Uterus (tissue), 7 donors: ENCODE measurements around the genes RRP1, AIRE and KRTAP10-1.

GRCh38 chr21:43362131-43362826, 64.7 kb downstream of the SIK1 start:
- PRO-cap, 4 experiments = peak in 2 of 4 experiments; most common plus-strand start chr21:43362551 (in 1); most common minus-strand start chr21:43362341 (in 1)
- RAMPAGE, long total RNA, 2 experiments = no peak in any of the 2 experiments
- RRBS = 4% methylated on average over 15 of the region's 43 CpGs

DNA sequence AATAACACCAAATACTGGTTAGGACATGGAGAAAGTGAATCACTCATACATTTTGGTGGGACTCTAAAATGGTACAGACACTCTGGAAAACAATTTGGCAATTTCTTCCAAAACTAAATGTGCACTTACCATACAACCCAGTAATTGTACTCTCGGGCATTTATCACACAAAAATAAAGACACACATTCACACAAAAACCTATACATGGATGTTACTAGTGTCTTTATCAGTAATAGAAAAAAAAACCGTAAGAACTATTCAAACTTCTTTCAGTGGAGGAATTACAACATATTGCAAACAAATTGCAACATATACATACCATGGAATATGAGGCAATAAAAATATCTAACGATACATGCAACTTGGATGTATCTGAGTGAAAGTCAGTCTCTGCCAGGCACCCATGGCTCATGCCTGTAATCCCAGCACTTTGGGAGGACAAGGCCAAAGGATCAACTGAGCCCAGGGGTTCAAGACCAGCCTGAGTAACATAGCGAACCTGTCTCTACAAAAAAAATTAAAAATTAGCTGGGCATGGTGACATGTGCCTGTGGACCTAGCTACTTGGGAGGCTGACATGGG, 19.6 kb downstream of the HSF2BP start:
- PRO-cap, 4 experiments = no peak in any of the 4 experiments
- RAMPAGE, long total RNA, 2 experiments = no peak in any of the 2 experiments
- RRBS = no CpG with 5 or more reads among the region's 4 CpGs

DNA sequence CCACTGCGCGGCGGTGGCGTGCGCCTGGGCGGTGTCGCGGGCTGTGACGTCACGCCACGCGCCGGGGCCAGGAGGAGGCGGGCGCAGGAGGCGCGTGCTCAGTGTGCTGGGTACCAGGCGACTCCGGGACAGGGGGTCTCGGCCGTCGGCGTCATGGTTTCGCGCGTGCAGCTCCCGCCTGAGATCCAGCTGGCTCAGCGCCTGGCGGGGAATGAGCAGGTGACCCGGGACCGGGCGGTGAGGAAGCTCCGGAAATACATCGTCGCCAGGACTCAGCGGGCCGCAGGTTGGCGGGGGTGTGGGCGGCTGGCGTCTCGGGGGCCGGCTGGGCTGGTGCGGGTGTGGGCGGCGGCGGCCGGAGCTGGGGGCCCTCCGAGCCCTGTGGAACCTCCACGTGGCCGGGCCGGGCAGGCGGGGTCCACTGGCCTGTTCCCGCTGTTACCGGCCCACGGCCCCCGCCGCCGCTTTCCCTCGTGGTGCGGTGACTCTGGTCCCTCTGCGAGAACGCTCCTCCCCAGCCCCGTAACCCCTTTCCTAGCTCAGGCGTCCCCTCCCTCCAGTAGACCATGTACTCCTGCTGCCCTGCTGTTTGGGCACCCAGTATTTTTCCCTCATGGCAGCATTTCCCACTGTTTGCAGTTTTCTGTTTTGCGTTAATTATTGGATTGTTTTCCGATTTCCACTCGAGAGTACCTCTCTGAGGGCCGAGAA, at the start of gene RRP1:
Gene RRP1 (plus strand): TSS at position 101 of the 711 bp plus-strand sequence.
- PRO-cap, 4 experiments = peak in 4 of 4 experiments; most common plus-strand start position 76 of the sequence (in 3)
- RAMPAGE, long total RNA, 2 experiments = no peak in any of the 2 experiments
- RRBS = 1% methylated on average over 40 of the region's 68 CpGs

- PRO-cap, 4 experiments = peak in 4 of 4 experiments; most common plus-strand start chr21:43866471 (in 2); most common minus-strand start chr21:43865787 (in 2)
- RAMPAGE, long total RNA, 2 experiments = no peak in any of the 2 experiments
- RRBS = 2% methylated on average over 36 of the region's 70 CpGs
These were observed 932 bp downstream of the AGPAT3 start for GRCh38 chr21:43865600-43866710.

DNA sequence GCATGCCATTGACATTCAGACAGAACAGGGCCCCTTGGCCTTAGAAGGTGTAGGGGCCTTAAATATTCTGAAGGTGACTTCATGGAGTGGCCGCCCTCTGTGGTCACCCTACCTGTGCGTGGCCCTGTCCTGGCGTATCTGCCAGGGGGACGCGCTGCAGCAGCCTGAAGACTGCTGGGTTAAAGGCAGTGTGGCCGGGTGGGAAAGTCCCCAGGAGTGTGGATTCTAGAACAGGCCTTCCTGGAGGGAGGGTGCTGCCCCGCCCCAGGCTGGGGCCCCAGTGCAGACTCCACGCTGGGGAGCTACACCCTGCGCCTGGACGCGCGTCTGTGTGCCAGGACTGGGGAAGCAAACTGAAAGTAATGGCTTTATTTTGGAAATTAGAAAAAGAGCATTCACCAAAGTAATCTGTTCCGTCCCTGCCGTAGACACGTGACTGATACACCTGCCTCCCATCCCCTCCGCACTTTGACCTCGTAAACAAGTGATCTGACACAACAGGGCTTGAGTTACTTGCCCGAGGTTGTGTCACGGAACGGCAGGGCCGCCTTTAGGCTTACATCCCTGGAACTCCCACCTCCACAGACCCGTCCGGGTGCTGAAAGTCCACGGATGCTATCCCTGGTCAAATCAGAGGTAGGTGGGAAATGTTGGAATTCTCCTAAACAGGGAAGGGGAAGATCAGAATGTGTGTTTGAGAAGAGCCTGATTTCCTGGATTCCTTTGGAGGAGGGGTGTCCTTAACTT, 1.9 kb downstream of the AGPAT3 start:
- PRO-cap, 4 experiments = peak in 3 of 4 experiments; most common plus-strand start position 510 of the sequence (in 1); most common minus-strand start position 140 of the sequence (in 3)
- RAMPAGE, long total RNA, 2 experiments = no peak in any of the 2 experiments
- RRBS = no CpG with 5 or more reads among the region's 24 CpGs

DNA sequence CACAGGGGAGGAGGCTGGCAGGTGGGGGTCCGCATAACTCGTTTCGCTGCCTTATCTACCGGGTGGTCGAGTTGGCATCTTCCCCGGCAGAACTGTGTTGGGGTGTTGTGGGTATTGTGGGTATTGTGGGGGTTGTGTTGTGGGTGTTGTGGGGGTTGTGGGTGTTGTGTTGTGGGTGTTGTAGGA, 52.5 kb downstream of the AGPAT3 start:
- PRO-cap, 4 experiments = no peak in any of the 4 experiments
- RAMPAGE, long total RNA, 2 experiments = no peak in any of the 2 experiments
- RRBS = no CpG with 5 or more reads among the region's 6 CpGs

GRCh38 chr21:43972883-43973512, 39.1 kb upstream of the TRAPPC10 start:
- PRO-cap, 4 experiments = no peak in any of the 4 experiments
- RAMPAGE, long total RNA, 2 experiments = no peak in any of the 2 experiments
- RRBS = 55% methylated on average over 4 of the region's 18 CpGs

GRCh38 chr21:44055420-44056437, 43.6 kb downstream of the TRAPPC10 start:
- PRO-cap, 4 experiments = no peak in any of the 4 experiments
- RAMPAGE, long total RNA, 2 experiments = no peak in any of the 2 experiments
- RRBS = no CpG with 5 or more reads among the region's 12 CpGs

DNA sequence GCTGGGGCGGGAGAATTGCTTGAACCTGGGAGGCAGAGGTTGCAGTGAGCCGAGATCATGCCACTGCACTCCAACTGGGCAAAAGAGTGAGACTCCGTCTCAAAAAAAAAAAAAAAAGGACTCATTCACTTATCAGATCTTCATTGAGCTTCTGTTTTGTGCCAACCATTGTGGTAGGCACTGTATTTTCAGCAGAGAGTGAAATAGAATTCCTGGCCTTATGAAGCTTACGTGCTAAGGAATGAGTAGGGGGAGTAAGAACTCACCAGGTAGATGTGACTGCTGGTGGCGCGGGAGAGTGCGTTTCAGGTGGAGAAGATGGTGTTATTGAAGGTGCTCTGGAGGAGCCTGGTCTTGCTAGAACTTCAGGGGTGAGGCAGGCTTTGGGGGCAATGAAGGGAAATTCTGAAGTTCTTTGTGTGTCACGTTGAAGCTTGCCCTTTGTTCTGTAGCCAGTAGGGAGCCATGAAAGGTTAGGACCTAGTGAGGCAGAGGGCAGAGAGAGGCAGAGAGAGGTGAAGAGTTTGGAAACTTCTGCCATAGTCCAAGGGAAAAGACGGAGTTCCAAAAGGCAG, 39.1 kb upstream of the PWP2 start:
- PRO-cap, 4 experiments = no peak in any of the 4 experiments
- RAMPAGE, long total RNA, 2 experiments = no peak in any of the 2 experiments
- RRBS = no CpG with 5 or more reads among the region's 9 CpGs

GRCh38 chr21:44087123-44088317, 19.7 kb upstream of the PWP2 start:
- PRO-cap, 4 experiments = no peak in any of the 4 experiments
- RAMPAGE, long total RNA, 2 experiments = start-site peak on the plus strand in 1 of 2 experiments, at chr21:44087767-44087894 at its widest, 6 reads per replicate
- RRBS = no CpG with 5 or more reads among the region's 40 CpGs

DNA sequence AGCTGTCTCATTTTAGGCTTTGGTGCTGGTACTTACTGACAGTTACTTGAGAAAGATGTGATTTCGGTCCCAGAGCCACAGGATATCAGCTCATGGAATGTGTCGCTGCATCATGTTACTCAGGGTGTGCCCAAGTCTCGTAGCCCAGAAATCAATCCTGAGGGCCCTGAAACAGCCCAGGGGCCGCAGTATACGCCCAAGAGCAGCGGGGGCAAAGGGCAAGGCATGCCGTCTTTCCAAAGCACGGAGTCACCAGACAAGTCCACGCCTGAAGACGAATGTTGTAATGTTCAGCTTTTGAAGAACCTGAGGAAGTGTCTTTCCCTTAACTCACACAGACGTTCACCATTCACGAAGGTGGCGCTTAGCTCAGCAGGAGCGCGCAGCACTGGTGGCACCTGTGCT, 18.9 kb upstream of the PWP2 start:
- PRO-cap, 4 experiments = no peak in any of the 4 experiments
- RAMPAGE, long total RNA, 2 experiments = no peak in any of the 2 experiments
- RRBS = no CpG with 5 or more reads among the region's 15 CpGs

GRCh38 chr21:44093689-44094119, 13.5 kb upstream of the PWP2 start:
- PRO-cap, 4 experiments = no peak in any of the 4 experiments
- RAMPAGE, long total RNA, 2 experiments = no peak in any of the 2 experiments
- RRBS = no CpG with 5 or more reads among the region's 11 CpGs

DNA sequence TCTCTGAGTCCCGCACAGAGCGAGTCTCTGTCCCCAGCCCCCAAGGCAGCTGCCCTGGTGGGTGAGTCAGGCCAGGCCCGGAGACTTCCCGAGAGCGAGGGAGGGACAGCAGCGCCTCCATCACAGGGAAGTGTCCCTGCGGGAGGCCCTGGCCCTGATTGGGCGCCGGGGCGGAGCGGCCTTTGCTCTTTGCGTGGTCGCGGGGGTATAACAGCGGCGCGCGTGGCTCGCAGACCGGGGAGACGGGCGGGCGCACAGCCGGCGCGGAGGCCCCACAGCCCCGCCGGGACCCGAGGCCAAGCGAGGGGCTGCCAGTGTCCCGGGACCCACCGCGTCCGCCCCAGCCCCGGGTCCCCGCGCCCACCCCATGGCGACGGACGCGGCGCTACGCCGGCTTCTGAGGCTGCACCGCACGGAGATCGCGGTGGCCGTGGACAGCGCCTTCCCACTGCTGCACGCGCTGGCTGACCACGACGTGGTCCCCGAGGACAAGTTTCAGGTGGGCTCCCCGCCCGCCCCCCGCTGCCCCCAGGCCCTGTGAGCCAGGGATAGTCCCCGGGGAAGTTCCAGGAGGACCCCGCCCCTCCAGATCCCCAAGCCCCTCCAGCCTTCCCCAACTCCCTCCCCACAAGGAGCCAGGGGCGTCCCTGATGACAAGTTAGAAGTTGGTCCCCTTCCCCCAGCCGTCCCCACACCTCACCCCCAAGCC, at the start of gene AIRE:
Gene AIRE (plus strand): TSS at position 237 of the 709 bp plus-strand sequence.
- PRO-cap, 4 experiments = no peak in any of the 4 experiments
- RAMPAGE, long total RNA, 2 experiments = no peak in any of the 2 experiments
- RRBS = 12% methylated on average over 32 of the region's 62 CpGs

- PRO-cap, 4 experiments = no peak in any of the 4 experiments
- RAMPAGE, long total RNA, 2 experiments = no peak in any of the 2 experiments
- RRBS = no CpG with 5 or more reads among the region's 13 CpGs
These were observed 6.1 kb upstream of the PFKL start for GRCh38 chr21:44293821-44294020.

DNA sequence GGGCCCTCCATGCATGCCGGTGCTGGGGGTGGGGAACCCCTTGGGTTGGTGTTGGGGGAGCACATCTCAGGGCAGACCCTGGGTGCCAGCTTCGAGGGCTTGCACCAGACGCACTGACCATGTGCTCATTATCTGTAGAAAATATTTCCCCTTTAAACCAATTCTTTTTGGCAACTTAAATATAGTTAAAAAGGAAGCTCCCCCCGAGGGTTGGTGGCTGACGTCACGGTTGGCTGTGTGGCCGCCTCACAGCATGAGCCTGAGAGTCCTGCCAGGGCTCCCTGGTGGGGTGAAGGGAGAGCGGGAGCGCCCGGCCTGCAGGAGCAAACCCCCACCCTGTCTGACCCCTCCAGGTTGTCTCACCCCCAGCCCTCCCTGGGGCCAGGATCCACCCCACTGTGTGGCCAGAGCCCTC, 5.3 kb upstream of the PFKL start:
- PRO-cap, 4 experiments = peak in 4 of 4 experiments; most common plus-strand start position 264 of the sequence (in 3)
- RAMPAGE, long total RNA, 2 experiments = no peak in any of the 2 experiments
- RRBS = no CpG with 5 or more reads among the region's 10 CpGs

DNA sequence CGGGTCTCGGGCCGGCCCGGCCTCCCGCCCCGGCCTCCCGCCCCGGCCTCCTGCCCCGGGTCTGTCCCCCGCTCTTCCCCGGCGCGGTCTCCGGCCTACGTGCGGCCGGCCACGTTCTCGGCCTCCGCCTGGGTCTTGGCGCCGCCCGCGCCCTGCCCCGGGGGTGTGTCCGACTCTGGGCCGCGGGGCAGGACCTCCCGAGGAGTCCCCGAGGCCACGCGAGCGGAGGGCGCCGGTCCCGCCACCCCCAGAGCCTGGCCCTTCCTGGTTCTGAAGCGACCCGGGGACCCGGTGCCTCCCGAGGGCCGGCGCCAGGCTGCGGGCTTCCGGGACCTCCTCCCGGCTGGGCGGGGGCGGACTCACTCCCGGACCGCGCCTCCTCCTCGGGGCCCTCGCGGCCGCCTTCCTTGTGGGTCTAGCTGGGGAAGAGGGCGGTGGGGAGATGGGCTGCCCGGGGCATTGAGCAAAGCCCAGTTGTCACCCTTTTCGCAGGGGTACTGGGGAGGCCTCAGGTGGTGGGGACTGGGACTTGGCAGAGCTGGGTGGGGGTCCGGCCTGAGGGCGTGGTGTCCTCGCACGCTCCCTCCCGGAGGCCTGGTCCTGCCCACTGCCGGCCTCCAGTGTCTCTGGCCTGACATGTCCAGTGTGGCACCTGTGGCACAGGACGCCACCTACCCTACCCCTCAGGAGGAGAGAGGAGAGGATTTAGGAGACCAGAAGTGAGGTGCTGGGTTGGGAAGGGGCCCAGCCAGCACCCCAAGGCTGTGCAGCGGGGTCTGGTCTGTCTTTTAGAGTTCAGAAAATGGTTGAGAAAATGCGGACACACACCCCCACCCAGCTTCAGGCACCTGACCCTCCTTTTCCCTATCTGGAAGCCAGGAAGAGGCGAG, 673 bp downstream of the PFKL start:
- PRO-cap, 4 experiments = peak in 4 of 4 experiments; most common plus-strand start position 211 of the sequence (in 2); most common minus-strand start position 272 of the sequence (in 4)
- RAMPAGE, long total RNA, 2 experiments = no peak in any of the 2 experiments
- RRBS = 2% methylated on average over 31 of the region's 67 CpGs

GRCh38 chr21:44457461-44458320, 2.4 kb downstream of the LRRC3 start:
- PRO-cap, 4 experiments = no peak in any of the 4 experiments
- RAMPAGE, long total RNA, 2 experiments = no peak in any of the 2 experiments
- RRBS = no CpG with 5 or more reads among the region's 18 CpGs

DNA sequence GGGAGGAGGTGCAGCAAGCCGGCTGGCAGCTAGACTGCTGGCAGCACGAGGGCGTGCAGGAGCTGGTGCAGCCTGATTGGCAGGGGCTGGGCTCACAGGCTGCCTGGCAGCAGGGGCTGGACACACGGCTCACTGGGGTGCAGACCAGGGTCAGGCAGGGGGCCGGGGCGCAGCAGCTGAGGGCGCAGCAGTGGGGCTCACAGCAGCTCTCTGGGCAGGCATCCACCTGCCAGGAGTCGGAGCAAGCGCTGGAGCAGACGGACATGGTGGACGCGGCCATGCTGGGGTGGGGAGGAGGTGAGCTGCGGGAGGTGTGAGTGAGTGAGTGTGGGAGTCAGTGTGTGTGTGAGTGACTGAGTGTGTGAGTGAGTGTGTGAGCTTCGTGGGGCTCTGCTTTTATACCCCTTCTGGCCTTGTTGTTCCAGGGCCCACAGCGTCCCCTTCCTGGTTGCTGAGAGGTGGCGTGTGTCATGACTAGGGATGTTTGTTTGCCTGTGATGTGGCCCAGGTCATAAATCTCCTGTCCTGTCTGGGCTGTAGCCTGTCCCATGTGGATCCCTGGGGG, at the start of gene KRTAP10-1:
Gene KRTAP10-1 (minus strand): TSS at position 325 of the 565 bp plus-strand sequence.
- PRO-cap, 4 experiments = no peak in any of the 4 experiments
- RAMPAGE, long total RNA, 2 experiments = no peak in any of the 2 experiments
- RRBS = no CpG with 5 or more reads among the region's 16 CpGs

GRCh38 chr21:44547402-44548029, 3.8 kb downstream of the KRTAP10-2 start:
- PRO-cap, 4 experiments = no peak in any of the 4 experiments
- RAMPAGE, long total RNA, 2 experiments = no peak in any of the 2 experiments
- RRBS = no CpG with 5 or more reads among the region's 4 CpGs

DNA sequence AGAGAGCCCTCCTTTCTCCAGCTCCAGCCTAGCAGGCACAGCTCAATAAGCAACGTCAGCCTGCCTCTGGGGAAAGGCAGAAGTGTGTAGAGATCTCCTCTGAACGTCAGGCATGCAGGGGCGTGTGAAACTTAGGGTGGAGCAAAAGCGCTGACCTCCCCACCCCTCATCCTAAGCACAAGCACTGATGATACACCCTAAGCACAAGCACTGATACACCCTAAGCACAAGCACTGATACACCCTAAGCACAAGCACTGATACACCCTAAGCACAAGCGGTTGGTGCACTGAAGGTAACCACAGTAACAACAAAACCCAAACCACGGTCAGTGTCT, 1.3 kb downstream of the KRTAP12-3 start:
- PRO-cap, 4 experiments = no peak in any of the 4 experiments
- RAMPAGE, long total RNA, 2 experiments = no peak in any of the 2 experiments
- RRBS = no CpG with 5 or more reads among the region's 6 CpGs